Iris pigment epithelial cell (primary cell): ENCODE data around the gene DNAJB6.

GRCh38 chr7:155282772-155283148 lies 14.9 kb upstream of the INSIG1 start:
- RRBS: no CpG with 5 or more reads among the region's 6 CpGs

DNA sequence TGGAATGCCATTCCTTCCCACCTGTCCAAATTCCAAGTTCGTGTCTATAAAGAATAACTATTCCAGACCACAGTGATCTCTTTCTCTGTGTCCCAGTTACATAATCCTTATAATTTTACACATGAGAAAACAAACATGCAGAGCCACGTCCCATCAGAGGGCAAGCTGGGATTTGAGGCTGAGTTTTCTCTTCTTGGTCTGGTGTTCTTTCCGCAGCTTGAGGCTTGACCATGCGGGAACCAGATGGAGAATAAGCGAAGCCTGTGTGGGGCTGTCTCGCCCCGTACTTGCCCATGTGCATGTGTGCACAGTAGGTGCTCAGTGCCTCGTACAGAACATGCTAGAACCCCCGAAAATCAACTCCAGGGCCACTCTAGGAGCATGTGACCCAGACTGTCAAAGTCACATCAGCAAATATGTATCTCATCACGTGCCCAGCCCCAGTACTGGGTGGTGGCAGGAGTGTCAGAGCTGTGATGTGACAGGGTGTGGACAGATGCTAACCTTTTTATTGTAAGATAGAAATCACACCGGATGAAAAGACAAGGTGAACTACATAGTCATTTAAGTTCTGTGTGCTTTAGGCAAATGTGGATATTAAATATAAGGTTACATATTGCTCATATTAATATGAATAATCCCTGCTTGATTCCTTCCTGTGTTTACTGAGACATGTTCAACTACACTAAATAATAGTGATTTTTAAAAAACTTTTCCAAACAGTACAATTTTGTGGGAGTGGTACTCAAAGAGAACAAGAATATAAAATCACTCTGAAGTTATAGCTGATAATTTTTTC lies 3.2 kb downstream of the INSIG1 start:
- RRBS: no CpG with 5 or more reads among the region's 11 CpGs

DNA sequence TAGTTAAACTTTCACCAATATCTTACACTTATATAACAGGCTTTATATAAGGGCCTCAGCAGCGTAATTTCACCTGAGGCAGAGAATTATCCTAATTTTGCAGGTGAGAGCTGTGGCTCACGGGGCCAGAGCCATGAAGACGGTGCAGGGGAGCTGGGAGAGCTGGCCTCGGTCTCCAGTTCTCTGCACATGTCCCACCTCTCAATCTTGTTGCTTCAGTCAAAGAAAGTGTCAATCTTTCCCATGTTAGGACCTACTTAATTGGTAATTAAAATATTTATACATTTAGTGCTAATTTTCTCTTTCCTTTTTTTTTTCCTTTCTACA lies 10.2 kb downstream of the INSIG1 start:
- RRBS: no CpG with 5 or more reads among the region's 4 CpGs

DNA sequence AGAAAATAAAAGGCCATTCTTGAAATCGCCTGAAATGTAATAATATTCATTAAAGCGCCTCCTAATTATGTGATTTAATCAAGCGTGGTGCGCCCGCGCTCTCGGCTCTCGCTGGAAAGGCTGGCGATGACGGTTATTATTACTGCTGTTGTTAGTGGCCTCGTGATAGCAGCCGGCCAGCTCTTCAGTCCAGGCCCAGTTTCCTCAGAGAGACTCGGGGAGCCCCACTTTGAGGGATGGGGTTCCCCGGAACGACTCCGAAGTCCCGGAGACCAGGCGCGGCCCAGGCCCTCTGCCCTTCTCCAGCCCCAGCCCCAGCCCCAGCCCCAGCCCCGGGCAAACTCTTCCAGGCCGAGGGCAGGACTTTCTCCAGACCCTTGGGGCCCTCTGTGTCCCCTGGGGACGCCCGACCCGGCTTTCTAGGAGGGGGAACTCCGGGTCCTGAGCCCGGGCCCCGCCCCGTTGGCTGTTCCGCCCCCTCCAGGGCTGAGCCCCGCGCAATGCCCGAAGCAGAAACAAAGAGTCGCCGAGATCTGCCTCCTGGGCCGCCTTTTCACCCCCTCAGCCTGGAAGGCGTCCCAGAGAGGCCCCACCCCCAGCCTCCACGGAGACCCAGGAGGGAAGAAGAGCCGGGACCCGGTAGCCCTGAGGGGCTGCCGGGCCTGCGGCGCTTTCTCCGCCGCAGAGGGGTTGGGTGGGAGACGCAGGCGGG lies 9.8 kb downstream of the EN2 start:
- RRBS: 1% methylated on average over 3 of the region's 46 CpGs

DNA sequence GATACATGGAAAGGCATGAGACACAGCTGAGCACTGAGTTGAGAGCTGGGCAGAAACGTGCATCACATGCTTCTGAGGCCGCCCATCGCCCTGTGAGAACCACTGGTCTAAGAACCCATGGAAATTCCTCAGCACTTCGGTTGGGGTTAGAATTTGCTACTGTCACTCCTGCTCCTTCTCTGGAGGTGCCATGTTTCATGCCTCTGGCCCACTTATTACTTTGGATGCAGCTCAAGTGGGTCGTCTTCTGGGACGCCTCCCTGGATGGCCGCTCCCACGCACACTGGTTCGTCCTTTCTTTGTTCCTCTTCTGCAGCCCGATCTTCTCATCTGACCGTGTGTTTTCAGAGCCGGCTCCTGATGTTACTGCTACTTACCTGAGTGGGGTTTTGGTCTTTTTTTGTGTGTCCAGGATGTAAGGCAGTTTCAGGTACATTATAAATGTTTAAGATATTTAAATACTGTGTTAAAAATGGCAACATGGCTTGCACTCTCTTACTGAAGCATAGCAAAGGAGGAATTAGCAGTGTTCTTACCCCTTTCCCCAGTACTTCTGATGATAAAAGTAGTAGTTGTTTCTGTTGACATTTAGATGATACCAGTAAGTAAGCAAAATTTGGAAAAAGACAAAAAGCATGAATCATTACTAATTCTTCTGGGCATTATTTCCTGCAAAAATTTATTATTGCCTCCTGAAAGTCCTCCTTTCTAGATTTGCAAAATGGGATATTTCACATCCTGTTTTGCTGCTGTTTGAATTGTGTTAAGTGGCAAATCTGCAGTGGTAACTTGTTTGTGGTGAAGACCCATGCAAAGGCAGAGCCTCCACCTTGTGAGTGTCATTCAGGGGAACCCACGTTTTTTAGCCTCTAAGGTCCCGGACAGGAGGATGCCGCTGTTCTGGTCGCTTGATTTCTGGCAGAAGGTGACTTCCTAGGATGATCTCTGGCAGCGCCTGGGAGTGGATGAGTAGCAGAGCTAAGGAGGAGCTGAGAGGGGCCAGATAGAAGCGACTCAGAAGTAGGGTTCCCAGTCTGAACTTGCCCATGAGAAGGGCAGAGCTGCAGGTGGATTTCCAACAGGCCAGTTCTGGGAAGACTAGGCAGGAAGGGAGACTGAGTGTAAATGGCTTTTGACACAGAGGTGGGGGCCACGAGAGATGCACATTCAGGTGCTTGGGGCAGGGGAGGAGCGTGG lies 59.3 kb downstream of the SHH start:
- RRBS: no CpG with 5 or more reads among the region's 20 CpGs

DNA sequence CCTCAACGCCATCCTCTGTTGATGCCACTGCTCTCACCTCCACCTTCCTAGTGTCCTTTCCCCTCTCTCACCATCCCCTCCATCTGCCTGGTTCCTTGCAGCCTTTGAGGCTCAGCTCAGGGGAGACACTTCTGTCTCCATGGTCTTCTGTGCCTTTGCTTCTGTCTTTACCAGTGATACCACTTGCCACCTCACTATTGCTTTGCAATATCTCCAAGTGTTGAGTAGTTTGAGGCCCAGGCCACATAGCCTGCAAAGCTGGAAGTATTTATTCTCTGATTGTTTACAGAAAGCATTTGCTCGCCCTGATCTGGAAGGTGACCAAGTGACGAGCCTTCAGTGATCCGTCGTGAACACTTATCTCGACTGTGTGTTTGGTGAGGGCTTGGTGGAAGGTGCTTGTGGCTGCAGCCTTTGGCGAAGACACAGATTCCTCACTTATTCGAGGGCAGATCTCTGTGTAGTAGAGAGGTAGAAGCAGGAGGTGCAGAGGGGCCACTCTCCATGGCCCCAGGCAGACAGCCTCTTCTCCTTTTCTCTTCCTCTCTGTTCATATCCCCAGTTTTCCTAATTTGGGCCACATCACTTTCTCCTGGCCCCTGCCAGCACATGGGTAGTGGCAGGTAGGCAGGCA lies 105.0 kb upstream of the SHH start:
- RRBS: no CpG with 5 or more reads among the region's 8 CpGs

- RRBS: no CpG with 5 or more reads among the region's 9 CpGs
Measured at GRCh38 chr7:155950998-155951340, 138.7 kb upstream of the SHH start.

DNA sequence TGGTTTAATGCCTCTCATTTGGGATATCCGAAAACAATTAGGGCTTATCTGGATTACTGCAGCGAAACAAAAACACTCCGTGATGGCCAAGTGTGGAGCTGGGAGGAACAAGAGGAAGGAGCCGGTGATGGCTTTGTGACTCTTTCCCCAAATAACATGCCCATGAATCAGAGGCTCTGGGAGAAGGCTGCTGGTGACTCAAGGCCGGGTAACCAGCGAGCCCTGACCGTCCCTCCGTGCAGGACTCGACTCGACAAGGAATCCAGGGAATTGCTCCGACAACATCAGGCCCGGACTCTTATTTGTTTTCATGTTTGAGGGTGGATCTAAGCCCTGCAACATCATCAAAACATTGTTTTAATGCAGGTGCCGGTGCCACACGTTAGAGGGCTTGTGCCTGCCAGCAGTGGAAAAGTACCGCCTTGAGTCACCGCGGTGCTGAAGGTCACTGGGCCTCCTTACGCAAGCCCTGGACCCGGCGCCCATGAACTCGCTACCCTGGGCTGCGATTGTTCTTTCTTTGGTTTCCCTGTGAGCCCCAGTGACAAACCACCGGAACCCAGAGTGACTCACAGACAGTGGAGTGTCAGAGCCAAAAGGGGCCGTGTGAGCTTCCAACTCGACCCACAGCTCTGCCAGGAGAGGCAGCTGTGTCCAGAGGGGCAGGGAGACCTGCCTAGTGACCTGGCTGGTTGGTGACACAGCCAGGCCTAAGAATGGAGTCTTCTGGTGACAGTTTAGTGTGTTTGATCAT lies 139.3 kb upstream of the SHH start:
- RRBS: 26% methylated on average over 12 of the region's 25 CpGs

DNA sequence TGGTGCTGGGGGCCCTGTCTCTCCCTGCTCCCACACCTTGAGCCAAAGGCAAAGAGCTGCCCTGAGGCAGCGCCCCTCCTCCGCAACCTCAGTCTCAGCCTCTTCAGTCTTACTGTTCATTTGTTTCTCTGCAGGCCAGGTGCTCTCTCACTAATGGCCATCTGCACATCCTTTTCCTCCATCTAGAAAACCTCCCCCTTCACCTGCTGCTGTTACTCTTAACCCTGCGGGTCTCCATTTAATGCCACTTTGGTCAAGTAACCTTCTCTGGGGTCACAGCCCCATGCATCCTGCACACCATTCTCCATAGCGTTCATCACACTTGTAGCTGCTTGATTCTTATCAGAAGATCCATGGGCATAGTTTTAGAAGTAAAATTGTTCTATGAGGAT lies 10.1 kb downstream of the RNF32 start:
- RRBS: no CpG with 5 or more reads among the region's 4 CpGs

- RRBS: no CpG with 5 or more reads among the region's 18 CpGs
Measured at GRCh38 chr7:156673785-156674745, 33.5 kb downstream of the RNF32 start.

- RRBS: 14% methylated on average over 1 of the region's 8 CpGs
Measured at GRCh38 chr7:156763916-156764603, 123.5 kb downstream of the RNF32 start.

- RRBS: no CpG with 5 or more reads among the region's 4 CpGs
Measured at GRCh38 chr7:156776200-156776883, 116.6 kb downstream of the LMBR1 start.

- RRBS: no CpG with 5 or more reads among the region's 8 CpGs
Measured at GRCh38 chr7:156903510-156903917, 10.5 kb upstream of the LMBR1 start.

GRCh38 chr7:156949842-156950963 lies 691 bp downstream of the NOM1 start:
- RRBS: 3% methylated on average over 29 of the region's 87 CpGs

DNA sequence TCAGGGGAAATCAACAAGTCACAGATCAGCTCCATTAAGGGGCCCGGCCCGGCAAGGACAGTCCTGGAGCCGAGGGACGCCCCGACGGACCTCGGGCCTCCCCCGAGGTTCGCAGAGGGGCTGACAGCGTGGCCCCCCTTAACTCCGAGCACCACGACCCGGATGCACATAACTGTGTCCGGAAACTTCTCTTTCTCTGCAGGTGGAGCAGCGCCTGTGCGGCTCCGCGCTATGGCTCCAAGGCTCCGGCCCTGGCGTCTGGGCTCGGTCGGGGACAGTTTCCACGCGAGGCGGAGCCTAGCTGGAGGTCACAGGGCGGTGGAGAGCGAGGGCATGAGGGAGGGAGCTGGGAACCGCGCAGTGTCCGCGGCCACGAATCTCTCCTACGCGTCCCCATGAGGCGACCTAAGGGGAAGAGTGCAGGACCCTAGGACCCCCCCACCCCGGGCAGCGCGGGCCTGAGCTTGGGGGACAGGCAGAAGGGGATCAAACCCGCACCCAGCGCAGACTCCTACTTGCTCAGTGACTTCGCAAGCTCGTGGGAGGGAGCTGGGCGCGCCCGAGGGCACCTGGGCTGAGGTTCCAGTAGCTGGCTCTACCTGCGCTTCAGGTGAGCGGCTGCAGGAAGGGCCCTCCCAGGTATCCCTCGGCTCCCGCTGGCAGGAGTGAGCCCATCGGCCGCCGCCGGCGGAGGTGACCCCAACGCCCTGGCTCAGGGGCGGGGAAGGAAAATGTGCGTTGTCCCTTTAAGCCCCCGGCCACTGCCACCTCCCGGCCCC lies 8.6 kb upstream of the MNX1 start:
- RRBS: 4% methylated on average over 12 of the region's 59 CpGs

- RRBS: 93% methylated on average over 3 of the region's 17 CpGs
Measured at GRCh38 chr7:157143811-157144416, 5.2 kb downstream of the UBE3C start.

DNA sequence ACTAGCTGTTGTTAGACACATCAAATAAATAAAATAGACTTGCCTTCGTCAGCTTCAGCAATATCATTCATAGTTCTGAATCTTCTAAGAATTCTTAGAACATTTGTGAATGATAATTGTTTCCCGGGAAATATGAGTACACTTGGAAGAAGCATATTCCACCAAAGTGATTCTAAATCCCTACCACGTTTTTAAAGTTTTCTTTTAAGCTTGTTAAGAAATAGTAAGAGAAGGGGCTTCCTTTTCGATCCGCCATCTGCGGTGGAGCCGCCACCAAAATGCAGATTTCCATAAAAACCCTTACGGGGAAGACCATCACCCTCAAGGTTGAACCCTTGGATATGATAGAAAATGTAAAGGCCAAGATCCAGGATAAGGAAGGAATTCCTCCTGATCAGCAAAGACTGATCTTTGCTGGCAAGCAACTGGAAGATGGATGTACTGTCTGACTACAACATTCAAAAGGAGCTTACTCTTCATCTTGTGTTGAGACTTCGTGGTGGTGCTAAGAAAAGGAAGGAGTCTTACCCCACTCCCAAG lies 53.4 kb downstream of the UBE3C start:
- RRBS: no CpG with 5 or more reads among the region's 9 CpGs

- RRBS: no CpG with 5 or more reads among the region's 3 CpGs
Measured at GRCh38 chr7:157239696-157240012, 97.2 kb upstream of the DNAJB6 start.

DNA sequence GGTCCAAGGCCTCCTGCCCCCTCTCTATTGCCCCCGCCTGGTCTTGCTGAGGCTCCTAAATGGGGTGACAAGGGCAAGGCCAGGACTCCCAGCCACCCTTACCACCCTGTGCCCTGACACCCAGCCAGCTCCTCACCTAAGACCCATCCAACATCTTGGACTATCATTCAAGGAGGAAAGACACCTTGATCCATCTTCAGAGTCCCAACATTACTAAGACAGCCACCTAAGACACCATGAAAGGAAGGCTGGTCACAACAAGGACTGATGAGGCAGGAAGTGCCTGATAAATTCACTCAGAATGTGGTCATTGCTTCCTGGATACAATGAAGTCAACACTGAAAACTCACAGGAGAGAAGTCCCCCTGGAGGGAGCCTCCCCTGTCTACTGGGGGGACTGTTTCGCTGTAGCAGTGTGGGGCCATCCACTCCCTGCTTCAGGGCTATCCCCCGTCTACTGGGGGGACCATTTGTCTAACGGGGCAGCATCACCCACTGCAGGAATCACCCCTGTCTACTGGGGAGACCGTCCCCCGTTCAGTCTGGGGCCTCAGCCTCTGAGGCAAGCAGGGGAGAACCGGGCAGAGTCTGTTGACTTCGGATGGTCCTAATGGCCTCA lies 60.1 kb upstream of the DNAJB6 start:
- RRBS: 57% methylated on average over 2 of the region's 8 CpGs

DNA sequence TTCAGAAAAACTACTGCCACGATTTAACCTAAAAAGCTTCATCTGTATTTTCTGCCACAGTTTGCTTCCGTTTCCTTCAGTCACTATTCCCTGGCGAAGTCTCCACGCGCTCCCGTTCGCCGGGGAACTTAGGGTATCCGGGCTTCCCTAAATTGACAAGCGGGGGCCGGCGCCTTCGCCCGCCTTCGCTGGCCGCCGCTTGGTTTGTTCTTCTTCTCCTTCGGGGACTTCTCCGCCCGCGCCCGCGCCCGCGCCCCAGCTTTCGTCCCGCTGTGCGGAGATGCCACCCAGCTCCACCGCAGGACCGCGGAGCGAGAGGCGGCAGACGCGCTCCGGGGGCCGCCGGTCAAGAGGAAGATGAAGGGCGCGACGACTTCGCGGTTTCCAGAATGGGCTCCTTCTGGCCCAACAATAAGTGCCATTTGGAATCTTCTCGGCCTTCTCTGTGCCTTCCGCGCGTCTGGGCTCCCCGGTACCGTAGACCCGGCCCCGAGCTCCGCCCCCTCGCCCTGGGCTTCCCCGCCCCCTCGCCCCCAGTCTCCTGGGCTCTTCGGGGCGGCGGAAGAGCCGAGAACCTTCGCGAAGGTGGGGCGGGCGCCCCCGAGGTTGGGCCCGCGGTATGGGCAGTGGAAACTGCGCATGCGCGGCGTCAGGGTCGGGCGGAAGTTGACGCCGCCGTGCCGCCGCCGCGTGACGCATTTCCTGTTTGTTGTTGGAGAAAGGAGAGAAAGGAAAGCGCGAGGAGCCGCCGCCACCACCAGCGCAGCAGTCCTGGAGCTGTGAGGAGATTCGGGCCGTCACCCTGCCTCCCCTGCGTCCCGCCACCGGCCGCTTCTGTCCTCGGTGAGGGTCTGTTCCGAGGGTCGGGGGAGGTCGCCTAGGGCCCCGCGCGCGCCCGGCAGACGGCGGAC lies at the start of gene DNAJB6:
TSS of gene DNAJB6 (plus strand) at position 703 of the 911 bp plus-strand sequence.
- RRBS: 3% methylated on average over 15 of the region's 102 CpGs